ENCODE results near the gene PDE10A.

- RRBS: 52% methylated on average over 12 of the region's 21 CpGs
These were observed 265.7 kb upstream of the QKI start for GRCh38 chr6:163148796-163149296.

- RRBS: no CpG with 5 or more reads among the region's 15 CpGs
These were observed 72.9 kb upstream of the QKI start for GRCh38 chr6:163341425-163342250.

DNA sequence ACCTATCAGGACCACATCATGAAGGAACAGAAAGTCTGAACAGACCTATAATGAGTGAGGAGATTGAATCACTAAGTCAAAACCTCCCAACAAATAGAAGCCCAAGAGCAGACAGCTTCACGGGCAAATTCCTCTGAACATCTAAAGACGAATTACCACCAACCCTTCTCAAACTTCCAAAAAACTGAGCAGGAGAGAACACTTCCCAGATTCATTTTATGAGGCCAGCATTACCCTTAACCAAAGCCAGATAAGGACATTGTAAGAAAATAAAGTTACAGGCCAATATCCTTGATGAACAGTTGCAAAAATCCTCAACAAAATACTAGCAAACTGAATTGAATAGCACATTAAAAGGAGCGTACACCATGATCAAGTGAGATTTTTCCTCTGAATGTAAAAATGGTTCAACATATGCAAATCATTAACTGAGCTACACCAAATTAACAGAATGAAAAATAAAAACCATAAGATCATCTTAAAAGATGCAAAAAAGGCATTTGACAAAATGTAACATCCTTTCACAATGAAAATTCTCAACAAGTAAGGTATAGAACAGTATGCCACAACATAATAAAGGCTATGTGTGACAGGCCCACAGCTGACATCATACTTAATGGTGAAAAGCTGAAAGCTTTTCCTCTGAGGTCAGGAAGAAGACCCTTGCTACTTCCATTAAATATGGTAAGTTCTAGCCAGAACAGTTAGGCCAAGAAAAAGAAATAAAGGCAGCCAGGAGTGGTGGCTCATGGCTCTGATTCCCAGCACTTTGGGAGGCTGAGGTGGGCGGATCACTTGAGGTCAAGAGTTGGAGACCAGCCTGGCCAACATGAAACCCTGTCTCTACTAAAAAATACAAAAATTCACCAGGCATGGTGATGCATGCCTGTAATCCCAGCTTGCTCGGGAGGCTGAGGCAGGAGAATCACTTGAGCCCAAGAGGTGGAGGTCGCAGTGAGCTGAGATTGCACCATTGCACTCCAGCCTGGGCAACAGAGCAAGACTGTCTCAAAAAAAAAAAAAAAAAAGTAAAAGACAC lies 50.4 kb downstream of the QKI start:
- RRBS: no CpG with 5 or more reads among the region's 6 CpGs

DNA sequence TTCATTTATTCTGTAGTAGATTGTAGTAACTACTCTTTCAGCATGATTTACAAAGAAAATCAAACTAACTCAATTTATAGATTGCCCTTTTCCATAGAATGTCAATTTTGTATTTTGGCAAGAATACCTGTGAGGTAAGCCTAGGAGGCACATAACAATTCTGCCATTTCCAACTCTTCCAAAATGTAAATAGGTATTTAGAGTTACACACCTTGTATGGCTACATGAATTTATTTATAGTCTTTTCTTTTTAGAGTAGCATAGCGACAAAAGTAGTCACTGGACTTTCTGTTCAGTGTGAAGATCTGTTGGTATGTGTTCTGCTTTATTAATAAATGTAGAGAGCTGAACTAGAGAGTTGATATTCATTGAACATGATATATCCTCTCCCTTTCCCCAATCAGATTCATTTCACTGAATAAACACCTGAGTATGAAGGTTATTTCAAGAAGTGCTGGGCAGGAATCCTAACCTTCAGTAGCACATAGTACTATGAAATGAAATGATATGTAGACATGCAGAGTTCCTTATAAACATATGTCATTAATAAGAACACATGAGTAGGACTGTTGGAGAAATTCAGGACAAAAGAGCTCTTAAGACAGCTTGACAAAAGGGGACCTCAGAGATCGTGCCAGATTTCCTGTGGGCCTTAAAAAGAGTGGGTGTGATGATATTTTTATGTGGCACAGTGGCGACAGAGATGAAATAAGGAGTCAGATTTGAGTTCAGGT lies 104.4 kb downstream of the QKI start:
- RRBS: no CpG with 5 or more reads among the region's 3 CpGs

- RRBS: no CpG with 5 or more reads among the region's 4 CpGs
These were observed 295.0 kb downstream of the QKI start for GRCh38 chr6:163709527-163709972.

DNA sequence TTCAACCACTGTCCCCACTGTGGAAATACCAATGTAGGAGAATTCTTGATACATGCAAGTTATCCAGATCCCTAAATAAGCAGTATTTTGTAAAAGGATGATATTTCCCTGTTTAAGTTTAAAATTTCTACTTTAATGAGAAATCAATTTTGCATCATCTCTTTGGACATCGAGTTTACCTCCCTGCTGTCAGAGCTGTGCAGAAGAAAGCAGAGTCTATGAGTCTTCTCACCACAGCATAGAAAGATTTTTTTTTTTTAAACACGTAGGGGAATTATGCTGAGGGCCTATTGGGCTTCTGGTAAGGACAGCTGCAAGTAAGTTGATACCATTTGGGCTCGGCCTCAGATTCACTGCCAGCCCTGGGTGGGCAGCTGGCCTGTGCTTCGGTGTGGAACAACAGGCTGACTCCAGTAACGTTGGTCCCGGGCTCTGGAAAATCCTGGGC lies 366.3 kb downstream of the QKI start:
- RRBS: no CpG with 5 or more reads among the region's 6 CpGs

- RRBS: no CpG with 5 or more reads among the region's 14 CpGs
These were observed 529.1 kb downstream of the QKI start for GRCh38 chr6:163943542-163944097.

GRCh38 chr6:163944098-163944476 lies 529.6 kb downstream of the QKI start:
- RRBS: no CpG with 5 or more reads among the region's 2 CpGs

DNA sequence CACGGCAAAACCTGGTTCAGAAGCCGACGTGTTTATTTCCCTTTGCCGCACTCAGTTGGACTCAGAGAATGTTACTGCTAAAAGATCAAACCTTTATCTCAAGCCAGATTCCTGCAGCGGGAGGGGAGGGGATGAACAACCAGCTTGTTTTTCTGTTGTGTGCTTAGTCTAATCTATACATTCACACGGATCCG lies 690.9 kb downstream of the QKI start:
- RRBS: no CpG with 5 or more reads among the region's 7 CpGs

DNA sequence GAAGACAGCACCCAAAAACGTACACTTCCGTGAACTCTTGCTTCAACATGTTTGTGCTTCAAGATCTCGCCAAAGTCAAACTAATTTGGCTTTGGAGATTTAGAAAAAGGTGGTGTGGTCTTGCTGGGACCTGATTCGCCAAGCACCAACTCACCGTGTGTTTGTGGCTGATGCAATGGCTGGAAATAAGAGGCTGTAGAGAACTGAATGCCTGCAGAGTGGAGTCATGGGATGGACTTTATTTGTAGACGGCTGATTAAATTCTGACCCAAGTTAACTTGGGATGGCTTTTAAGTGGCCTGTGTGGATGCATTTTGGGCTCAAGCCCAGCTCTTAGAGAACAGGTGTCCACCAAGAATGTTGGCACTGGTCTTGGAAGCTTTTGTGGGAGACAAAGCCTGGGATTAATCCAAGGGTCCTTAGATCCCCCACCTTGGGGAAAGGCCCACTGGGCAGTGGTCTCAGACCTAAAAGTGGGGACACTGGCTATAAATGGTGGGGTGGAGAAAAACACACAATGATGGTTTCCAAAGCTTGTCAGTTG lies 693.1 kb downstream of the QKI start:
- RRBS: no CpG with 5 or more reads among the region's 6 CpGs

DNA sequence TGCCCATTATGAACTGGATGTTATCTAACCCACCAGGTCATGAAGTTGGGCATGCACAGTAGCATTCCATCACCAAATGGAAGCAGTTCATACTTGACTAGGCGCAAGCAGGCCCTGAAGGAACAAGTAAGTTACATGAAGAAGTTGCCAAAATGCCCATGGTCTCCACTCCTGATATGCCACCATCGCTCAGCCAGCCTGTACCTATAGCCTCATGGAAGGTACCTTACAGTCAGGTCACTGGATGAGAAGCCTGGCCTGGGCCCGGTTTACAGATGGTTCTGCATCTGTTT lies 432.6 kb downstream of the C6orf118 start:
- RRBS: no CpG with 5 or more reads among the region's 3 CpGs

DNA sequence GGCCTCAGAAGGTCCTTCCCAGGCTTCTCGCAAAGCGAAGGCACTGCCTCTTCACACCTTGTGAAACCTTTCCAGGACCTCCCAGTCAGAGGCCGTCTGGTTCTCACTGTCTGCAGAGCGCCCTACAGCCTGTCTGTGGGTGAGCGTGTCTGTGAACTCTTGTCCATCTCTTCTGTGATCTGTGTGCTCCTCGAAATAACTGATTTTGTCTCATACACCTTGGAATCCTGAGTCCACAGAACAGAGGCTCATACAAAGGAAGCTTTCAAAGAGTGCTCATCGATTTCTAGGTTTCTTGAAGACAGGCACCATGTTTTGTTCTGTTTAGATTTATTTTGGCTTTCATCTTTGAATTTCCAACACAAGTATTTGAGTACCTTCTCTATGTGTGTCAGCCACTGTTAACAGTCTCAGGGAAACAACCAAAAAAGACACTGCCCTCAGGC lies 6.3 kb downstream of the PDE10A start:
- RRBS: no CpG with 5 or more reads among the region's 7 CpGs

DNA sequence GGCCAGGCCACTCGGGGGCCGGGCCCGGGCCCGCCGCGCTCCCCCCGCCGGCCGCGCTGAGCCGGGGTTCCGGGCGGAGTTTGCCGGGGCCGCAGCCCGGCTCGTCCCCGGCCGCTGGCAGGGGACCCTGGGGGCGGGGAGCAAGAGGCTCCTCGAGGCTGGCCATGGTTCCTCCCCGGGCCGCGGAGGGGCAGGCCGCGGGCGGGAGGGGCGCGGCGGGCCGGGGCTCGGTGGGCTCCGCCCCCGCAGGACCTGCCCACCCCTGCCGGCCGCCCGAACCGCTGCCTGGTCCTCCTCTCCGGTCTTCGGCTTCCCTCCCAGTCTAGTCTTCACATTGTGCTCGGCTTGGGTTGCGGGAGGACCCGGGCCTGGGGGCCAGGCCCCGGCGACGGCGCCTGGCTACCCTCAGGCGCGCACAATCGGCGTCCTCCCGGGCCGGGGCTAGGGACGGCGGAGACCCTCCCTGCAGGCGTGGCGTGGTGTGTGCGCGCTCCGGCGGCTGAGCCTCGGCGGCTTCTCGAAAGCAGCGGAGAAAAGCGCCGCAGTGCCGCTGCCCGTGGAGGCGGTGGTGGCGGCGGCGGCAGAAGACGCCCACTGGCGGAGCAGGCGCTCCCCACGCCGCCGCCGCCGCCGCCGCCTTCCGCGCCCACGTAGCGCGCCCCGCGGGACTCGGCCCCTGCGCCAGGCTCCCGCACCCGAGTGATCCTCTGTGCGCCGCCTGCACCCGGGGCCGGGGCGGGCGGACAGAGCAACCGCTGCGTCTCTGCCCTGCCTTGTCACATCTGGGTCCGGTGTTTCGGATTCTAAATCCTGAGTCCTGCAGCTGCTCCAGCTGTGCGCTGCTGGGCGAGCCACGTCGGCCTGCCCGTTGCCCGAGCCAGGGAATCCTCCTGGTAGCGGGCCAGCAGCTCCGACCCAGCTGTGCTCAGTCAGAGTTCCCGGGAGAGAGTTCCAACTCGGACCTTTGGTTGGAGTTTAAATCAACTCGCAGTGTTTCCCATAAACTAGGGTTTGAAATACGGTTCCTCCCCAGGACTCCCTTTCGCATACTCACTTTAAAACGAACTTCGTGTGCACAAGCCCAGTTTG lies at the start of gene PDE10A:
TSS of gene PDE10A (minus strand) at position 596 of the 1,089 bp plus-strand sequence.
- RRBS: 15% methylated on average over 46 of the region's 119 CpGs

DNA sequence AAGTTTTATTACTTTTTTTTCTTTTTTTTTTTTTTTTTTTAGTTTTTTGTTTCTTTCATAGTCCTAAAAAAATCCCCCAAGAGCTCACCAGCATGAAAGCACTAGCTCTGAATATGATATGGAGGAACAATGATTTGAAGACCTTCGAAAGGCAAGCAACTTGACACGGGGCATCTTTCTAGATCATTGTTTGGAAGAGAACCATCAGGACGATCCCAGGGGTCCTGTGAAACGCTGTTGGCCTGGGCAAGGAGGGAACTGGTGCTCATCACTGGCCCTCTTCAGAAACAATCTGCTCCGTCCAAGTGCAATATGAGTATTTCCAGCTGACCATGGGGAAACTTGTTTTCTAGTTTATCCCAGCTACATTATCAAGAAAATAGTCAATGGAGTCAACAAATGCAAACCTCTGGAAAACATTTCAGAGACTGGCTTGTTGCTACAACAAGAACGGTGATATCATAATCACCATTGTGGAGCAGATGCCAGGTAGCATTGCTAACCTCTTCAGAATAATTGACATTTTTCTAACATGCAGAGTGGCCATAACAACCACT lies 111.8 kb upstream of the PDE10A start:
- RRBS: no CpG with 5 or more reads among the region's 6 CpGs

DNA sequence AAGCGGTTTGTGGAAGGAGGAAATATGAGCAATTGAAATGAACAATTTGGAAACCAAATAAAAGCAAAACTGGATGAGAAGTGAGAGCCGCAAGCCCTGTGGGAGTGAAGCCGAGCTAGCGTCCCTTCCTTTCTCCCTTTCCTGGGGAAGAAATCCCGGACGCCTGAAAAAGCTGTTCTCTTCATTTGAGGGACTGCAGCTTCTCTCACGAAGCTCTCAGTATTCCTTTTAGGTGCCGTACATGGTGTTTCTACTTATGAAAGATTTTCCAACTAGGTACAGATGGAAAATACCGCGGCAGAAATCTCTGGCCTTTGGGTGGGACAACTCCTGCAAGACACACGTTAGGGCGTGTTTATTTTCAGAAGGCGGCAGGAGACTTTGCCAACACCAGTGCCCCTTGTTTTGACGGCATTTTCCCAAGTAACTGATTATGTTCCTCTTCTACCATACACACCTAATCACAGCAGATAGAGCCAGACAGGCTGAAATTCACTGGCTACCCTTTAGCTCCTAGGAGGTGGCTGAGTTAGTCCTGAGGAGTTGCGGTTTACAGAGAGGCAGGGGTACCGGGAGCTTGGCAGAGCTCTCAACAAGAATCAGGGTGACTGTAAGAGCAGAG lies 183.7 kb upstream of the PDE10A start:
- RRBS: no CpG with 5 or more reads among the region's 16 CpGs

DNA sequence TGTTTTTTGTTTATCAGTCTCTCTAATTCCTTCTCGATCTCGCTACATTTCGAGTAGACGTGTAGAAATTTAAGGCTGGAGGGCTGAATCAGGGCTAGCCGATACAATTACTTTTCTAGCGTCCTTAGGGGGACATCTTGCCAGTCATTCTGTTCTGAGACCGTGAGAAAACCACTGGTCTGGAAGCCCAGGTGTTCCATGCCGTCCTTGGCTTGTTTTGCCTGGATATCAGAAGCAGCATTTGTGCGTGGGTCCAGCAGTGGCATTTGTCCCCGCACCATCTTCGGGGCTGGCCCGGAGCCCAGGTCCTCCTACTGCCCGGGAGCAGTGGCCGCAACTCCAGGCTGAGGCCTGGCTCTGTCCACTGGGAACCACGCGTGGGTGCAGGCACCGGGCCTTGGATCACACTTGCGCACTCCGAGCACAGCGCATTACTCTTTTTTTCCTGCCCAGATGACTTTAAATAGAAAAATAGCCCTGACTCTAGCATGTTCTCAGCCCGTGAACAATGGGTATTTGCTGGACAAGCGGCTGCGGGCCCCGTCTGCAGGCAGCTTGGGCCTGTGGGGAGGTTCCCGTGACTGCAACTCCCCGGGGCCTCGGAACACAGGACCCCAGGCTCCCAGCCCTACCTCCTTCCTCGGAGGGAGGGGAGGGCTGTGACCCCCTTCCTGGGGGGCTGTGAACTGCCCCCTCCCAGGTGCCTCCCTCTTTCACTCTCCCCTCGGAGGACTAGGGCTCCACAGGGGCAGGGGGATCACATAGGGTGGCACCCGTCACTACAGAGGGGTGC lies 162.3 kb downstream of the TBXT start:
- RRBS: 34% methylated on average over 5 of the region's 30 CpGs

DNA sequence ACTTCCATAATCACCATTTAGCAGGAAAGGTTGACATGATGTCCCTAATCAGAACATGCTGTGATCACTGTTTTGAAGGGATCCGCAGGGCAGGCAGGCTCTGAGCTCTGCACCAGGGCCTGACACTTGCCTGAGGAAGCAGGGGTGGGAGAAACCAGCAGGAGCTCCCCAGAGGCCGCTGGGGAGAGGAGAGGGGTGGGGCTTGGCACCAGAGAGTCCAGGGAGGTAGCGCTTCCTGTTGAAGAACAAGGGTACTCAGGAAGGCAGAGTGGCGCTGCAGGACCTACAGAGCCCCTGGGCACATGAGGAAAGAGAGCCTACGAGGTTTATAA lies 5.6 kb upstream of the TBXT start:
- RRBS: no CpG with 5 or more reads among the region's 5 CpGs

GRCh38 chr6:166252947-166253716 lies 55.1 kb downstream of the PRR18 start:
- RRBS: 10% methylated on average over 9 of the region's 56 CpGs

- RRBS: no CpG with 5 or more reads among the region's 7 CpGs
These were observed 2.4 kb downstream of the PRR18 start for GRCh38 chr6:166305826-166306209.

DNA sequence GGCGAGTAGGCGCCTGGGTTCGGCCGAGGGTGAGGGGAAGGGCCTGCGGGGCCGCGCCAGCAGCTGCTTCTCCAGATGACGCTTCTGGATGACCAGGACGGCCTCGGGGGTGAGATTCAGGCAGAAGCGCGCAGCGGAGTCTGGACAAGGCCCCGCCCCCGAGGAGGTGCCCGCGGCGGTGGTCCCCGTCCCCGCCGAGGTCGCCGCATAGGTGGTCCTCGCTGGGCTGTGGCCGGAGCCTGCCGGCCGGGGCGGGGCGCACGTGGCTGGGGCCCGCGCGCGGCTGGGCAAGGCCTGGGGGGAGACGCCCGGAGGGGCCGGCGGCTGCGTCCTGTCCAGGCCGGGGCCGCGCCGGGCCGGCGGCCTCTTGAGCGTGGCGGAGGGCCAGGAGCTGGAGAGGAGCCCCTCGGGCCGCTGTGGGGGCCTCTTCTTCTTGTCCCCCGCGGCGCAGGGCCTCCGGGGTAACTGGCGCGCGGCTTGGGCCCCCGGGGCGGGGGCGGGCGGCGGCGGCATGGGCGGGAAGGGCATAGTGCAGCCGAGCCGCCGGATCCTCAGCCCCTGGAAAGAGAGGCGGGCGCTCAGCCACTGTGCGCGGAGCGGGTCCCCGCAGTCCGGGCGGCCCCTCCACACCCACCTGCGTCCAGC lies 455 bp downstream of the PRR18 start:
- RRBS: 5% methylated on average over 33 of the region's 75 CpGs